ENCODE measurements around a stretch of chr11.

DNA sequence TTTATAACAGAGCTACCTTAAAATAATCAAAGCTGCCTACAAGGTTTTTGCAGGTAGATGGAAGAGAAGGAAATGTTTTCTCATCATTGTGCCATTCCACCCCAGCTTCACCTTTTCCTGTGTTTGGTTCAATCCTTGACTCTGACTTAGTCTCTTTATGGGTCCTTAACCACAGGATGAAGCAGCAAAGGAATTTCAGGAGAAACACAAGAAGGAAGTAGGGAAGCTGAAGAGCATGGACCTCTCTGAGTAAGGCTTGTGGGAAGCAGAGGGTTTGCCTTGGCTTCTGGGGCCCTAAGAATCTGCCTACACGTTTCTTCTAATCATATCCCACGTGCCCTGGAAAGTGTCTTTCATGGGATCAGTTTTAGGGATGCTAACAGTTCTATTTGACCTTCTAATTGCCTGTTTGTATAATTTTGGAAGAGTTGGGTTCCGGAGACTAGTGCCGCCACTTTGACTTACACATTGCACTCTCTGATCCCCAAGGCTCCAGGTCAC is 36.7 kb downstream of the NAT10 start:
- RRBS: no CpG with 5 or more reads among the region's 4 CpGs

GRCh38 chr11:34160576-34161178 is 55.2 kb downstream of the NAT10 start:
- RRBS: no CpG with 5 or more reads among the region's 29 CpGs

GRCh38 chr11:34162464-34162981 is 57.1 kb downstream of the NAT10 start:
- RRBS: no CpG with 5 or more reads among the region's 21 CpGs

DNA sequence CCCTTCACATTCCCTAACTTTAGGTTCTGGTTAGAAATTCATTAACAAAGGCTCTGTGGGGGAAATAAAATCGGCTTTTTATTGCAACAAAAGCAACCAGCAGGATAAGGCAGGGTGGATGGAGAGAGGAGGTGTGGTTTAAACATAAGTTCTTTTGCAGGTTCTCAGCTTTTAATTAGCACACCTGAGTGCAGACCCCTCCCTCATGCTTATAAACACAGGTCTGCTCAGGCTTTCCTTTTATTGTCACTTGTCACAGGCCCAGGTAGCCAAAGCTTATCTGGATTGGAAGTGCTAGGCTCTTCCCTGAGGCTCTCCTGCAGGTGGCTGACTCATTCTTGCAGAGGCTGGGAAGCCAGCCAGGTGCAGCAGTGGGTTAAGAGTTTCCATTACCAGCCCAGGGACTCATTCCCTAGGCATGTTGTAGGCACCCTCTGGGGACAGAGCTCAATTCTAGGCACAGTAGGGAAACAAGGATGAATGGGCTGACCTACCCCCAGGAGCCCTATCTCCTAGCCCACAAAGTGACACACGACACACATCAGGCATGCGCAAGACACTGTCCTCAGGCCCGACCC is 94.4 kb downstream of the ABTB2 start:
- RRBS: no CpG with 5 or more reads among the region's 4 CpGs

GRCh38 chr11:34266555-34267404 is 91.0 kb downstream of the ABTB2 start:
- RRBS: no CpG with 5 or more reads among the region's 15 CpGs

GRCh38 chr11:34416422-34416871 is 22.3 kb upstream of the CAT start:
- RRBS: no CpG with 5 or more reads among the region's 7 CpGs

GRCh38 chr11:34572514-34572733 is 48.5 kb upstream of the EHF start:
- RRBS: no CpG with 5 or more reads among the region's 1 CpG

DNA sequence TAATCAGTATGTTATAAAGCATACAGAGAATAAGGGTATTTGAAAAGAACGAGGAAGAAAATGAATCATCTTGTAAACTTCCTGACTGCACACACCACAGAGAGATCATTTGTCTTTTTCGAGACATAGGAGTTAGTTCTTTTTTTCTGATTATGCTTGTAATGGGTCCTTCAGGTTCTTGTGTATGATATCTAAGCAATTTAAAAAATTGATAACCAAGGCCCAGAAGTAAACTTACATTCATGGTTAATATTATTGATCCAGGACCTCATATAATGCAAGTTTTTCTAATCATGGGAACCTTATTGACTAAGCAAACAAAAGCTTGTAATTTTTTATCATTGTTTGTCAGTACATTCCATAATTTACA is 61.2 kb downstream of the PDHX start:
- RRBS: no CpG with 5 or more reads among the region's 2 CpGs

GRCh38 chr11:35013236-35014454 is 97.2 kb downstream of the PDHX start:
- RRBS: no CpG with 5 or more reads among the region's 7 CpGs

GRCh38 chr11:35059037-35059440 is 79.9 kb upstream of the CD44 start:
- RRBS: no CpG with 5 or more reads among the region's 3 CpGs

DNA sequence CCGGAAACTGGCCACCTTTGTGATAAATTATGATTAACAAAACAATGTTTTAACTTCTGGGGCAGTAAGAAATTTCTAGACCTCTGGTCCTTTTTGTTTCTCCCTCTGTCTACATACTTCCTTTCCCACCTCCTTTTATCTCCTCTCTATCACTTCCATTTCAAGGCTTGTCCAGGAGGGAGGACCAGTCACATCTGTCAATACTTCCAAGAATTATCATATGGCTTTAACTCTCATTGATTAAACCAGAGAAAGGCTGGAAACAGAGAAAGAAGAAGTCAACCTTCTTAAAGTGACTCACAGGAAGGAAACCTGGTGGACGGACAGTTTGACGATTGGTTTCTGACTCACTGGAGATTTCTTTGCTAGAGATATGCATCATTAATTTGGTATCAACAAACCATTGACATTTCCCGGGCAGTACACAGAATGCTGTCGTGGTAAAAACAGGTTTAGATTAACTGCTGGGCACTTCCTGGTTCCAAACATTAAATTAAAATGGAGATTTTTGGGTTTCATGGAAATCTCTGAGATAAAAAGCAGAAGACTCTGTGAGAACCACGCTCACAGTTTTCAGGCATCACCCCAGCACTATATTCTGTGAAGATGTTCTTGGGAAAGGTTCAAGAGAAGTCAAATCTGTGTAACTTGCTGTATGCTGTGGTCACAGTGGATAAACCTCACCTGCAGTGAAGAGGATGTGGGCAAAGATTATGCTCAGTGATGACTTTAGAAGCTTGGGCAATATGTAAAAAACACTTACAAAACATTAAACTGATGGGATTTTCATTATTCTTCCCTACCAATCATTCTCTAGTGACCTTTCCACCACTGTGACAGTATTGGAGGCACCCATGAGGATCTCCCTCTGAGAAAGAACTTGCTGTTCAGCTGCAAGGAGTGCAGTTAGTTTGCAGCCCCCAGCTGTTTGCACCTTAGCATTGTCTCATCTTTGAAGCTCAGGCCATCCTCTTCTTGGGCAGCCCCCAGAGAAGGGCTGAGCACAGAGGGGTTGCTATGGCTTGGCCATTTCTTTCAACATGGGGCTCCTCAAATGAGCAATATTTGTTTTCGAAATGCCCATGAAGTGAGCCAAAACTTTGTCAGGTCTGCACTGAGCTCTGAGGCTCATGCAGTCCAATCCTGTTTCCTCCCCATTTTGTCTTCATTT is 61.1 kb upstream of the CD44 start:
- RRBS: no CpG with 5 or more reads among the region's 7 CpGs

- RRBS: no CpG with 5 or more reads among the region's 5 CpGs
Observed at GRCh38 chr11:35139974-35140437, 1.0 kb downstream of the CD44 start.

GRCh38 chr11:35153866-35154291 is 14.9 kb downstream of the CD44 start:
- RRBS: no CpG with 5 or more reads among the region's 1 CpG

- RRBS: no CpG with 5 or more reads among the region's 4 CpGs
Observed at GRCh38 chr11:35289138-35289460, 130.3 kb downstream of the SLC1A2 start.

GRCh38 chr11:35345158-35345815 is 74.1 kb downstream of the SLC1A2 start:
- RRBS: no CpG with 5 or more reads among the region's 6 CpGs

GRCh38 chr11:35381115-35381314 is 38.3 kb downstream of the SLC1A2 start:
- RRBS: no CpG with 5 or more reads among the region's 3 CpGs

GRCh38 chr11:35418045-35418740 is 1.2 kb downstream of the SLC1A2 start:
- RRBS: 3% methylated on average over 8 of the region's 30 CpGs

DNA sequence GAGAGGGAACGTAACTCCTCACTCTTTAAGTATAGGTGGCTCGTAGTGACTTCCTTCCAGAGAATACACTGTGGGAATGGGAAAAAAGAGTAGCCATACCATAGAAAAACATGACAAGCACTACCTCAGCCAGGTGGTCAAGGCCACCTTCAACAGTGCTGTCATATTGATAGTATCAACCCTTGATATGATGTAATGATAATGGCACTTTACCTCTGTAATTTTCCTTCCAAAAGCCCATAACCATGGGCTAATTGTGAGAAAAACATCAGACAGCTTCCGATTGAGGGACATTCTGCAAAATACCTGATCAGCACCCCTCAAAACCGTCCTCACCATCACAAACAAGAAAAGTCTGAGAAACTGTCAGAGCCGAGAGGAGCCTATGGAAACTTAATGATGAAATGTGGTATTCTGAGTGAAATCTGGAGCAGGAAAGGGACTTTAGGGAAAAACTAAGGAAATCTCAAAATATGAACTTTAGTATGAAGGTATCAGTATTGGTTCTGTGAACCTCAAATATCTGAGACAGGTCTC is 134.9 kb downstream of the TRIM44 start:
- RRBS: no CpG with 5 or more reads among the region's 5 CpGs

Data from foreskin fibroblast (primary cell).